ENCODE results near the genes SNCG, FAM25A and NUTM2D.

GRCh38 chr10:86687620-86688377, 19.5 kb downstream of the LDB3 start:
- RRBS = no CpG with 5 or more reads among the region's 8 CpGs

- RRBS = no CpG with 5 or more reads among the region's 8 CpGs
Observed at GRCh38 chr10:86689302-86689844, 21.1 kb downstream of the LDB3 start.

DNA sequence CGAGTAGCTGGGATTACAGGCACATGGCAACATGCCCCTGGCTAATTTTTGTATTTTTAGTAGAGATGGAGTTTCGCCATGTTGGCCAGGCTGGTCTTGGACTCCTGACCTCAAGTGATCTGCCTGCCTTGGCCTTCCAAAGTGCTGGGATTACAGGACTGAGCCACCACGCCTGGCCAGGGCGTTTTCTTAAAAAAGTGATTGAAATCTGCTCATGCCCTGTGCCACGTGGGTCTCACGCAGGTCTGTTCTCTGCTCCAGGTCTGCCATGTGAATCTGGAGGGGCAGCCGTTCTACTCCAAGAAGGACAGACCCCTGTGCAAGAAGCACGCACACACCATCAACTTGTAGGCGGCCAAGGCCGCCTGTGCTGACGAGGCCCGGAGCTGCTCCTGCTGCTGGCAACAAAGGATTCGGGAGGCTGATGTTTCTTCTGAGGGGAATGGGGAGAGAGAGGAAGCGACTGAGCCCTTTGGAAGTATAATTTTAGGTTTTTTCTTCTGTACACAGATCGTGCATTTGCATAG, 23.7 kb upstream of the BMPR1A start:
- RRBS = no CpG with 5 or more reads among the region's 15 CpGs

GRCh38 chr10:86740804-86741003, 15.7 kb upstream of the BMPR1A start:
- RRBS = no CpG with 5 or more reads among the region's 1 CpG

DNA sequence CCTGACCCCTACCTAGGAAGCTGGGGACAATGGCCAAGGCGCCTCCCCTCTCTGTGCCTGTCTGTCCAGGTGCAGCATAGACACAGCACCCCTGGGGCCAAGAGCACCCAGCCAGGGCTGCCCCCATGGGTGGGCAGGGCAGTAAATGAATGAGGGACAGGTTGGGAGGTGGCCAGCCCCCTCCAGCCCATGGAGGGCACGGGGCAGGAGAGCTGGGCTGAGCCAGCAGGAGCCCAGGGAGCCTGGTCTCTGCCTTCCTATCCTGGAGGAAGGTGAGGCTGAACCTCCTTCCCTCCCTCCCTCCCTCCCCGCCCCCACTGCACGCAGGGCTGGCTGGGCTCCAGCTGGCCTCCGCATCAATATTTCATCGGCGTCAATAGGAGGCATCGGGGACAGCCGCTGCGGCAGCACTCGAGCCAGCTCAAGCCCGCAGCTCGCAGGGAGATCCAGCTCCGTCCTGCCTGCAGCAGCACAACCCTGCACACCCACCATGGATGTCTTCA, at the start of gene SNCG:
SNCG (plus strand) TSS at position 392 of the 503 bp plus-strand sequence.
- RRBS = no CpG with 5 or more reads among the region's 14 CpGs

GRCh38 chr10:87020003-87020471, at the start of gene FAM25A:
TSS of gene FAM25A (plus strand) at chr10:87020294.
- RRBS = no CpG with 5 or more reads among the region's 10 CpGs

- RRBS = no CpG with 5 or more reads among the region's 5 CpGs
Observed at GRCh38 chr10:87059919-87060590, 34.6 kb downstream of the GLUD1 start.

DNA sequence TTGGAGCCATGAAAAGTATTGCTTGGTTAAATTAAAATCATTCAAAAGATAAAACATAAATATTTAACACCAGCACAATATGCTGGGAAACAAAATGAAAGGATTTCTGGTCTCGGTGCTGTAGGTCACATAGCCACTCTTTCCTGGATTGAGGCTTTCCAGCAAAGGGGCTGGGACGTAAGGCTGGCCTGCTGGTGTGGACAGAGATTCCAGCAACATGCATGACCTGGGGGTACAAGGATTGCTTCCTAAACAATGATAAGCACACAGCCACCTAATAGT, at the start of gene NUTM2D:
NUTM2D (plus strand) TSS at position 177 of the 282 bp plus-strand sequence.
- RRBS = no CpG with 5 or more reads among the region's 2 CpGs

- RRBS = no CpG with 5 or more reads among the region's 7 CpGs
Observed at GRCh38 chr10:87660759-87661269, 1.1 kb downstream of the PAPSS2 start.

- RRBS = no CpG with 5 or more reads among the region's 2 CpGs
Observed at GRCh38 chr10:87693995-87694515, 34.4 kb downstream of the PAPSS2 start.

DNA sequence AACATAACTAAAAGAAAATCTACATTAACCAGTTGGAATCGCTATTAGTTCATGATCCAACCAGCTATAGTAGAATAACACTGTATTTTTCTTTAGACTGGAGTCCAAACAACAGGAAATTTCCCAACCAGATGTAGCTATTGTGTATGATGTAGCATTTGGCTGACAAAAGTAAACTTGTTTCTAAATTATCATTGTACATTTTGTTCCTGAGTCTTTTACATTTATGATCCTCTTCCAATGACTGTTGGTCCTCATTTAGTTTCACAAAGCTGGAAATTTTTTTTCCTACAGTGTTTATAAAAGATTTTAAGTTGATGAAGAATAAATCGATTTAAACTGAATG, 62.1 kb downstream of the PAPSS2 start:
- RRBS = no CpG with 5 or more reads among the region's 2 CpGs

DNA sequence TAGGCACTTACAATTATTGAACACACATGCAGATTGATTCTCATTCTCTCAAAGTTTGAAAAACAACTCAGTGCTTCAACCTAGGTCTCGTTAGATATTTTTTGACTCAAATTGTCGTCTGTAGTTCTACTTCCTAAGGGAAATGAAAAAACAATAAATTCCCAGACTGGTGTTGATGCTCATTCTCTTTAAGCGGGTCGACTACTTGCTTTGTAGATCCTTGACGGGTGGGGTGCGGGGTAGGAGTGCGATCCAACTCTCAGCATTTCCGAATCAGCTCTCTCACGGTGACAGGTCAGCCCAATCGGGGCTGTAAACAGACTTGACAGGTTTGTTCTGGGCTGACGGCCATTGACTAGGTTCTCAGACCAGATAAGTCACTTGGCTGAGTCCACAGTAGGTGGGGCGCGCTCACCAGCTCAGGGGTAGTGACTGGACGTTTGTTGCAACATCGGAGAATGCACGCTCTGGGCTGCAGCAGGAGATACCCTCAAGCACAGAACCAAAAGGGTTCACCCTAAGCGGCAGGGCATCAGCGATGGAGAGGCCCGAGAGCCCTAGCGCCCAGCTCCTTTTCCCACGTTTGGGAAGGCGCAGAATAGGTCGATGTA, 1.9 kb downstream of the KLLN start:
- RRBS = no CpG with 5 or more reads among the region's 23 CpGs

DNA sequence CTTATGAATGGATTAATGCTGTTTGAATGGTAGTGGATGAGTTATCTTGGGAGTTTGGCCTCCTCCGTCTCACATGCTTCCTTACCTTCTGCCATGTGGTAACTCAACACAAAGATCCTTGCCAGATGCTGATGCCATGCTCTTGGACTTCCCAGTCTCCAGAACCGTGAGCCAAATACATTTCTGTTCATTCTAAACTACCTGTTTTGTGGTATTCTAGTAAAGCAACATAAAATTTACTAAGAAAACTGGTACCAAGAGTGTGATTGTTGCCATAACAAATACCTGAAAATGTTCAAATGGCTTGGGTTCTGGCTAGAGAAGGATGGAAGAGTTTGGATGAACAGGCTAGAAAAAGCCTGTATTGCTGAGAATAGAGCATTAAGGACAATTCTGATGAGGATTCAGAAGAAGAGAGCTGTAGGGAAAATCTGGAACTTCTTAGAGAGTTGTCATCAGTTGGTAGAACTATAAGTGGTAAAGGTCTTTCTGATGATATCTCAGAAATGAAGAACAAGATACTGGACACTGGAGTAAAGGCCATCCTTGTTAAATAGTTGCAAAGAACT, 23.4 kb downstream of the PTEN start:
- RRBS = no CpG with 5 or more reads among the region's 2 CpGs

- RRBS = no CpG with 5 or more reads among the region's 9 CpGs
Observed at GRCh38 chr10:87945986-87947178, 83.0 kb downstream of the PTEN start.

- RRBS = no CpG with 5 or more reads among the region's 7 CpGs
Observed at GRCh38 chr10:87965510-87966300, 102.3 kb downstream of the PTEN start.

- RRBS = no CpG with 5 or more reads among the region's 1 CpG
Observed at GRCh38 chr10:88017788-88018069, 154.3 kb downstream of the PTEN start.

DNA sequence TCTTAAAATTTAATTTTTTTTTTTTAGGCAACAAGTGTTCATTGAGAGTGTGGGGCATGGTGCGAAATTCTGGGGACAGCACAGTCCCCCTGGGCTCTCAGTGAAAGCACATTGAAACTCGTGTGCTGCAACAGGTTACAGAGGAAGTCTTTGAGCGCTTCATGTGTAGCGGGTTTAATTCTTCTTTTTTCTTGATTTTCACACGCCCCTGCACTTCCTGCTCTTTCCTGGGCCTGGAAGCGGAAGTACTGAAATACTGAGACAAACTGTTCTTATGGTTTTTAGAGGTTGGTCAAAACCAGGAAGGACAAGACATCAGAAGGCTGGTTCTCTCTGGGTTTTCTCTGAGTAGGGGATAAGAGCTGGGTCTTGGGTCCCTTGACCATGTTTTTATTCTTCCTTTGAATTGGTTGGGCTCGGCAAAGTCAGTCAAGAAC, 203.5 kb downstream of the PTEN start:
- RRBS = no CpG with 5 or more reads among the region's 7 CpGs

- RRBS = no CpG with 5 or more reads among the region's 4 CpGs
Observed at GRCh38 chr10:88545249-88545736, 37.8 kb downstream of the RNLS start.

DNA sequence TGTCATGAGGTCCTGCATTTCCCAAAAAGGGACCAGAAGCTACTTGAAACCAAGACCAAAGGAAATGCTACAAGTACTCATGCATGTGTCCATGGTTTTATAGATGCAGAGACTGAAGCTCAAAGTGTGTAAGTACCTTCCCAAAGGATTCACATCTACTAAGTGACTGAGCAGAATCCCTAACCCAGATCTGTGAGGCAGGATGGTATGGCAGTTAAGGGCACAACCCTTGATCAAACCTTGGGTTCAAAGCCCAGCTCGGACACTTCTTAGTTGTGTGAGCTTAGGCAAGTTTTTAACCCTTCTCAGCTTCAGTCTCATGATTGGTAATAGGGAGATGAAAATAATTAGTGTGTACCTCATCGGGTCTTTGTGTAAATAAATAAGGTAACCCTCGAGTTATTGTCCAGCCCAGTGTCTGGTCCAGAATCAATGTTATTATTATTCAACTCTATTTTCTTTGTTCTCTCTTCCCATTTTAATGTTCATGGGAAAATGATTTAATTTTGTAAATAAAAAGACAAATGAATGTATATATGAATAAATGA, 8.6 kb downstream of the ACTA2 start:
- RRBS = no CpG with 5 or more reads among the region's 3 CpGs

- RRBS = no CpG with 5 or more reads among the region's 8 CpGs
Observed at GRCh38 chr10:88989867-88990331, 699 bp upstream of the FAS start.